Daoy (cell line): Measurements from ENCODE around the genes HHLA2, RETNLB, TRAT1, C3orf85 and TMPRSS7.

DNA sequence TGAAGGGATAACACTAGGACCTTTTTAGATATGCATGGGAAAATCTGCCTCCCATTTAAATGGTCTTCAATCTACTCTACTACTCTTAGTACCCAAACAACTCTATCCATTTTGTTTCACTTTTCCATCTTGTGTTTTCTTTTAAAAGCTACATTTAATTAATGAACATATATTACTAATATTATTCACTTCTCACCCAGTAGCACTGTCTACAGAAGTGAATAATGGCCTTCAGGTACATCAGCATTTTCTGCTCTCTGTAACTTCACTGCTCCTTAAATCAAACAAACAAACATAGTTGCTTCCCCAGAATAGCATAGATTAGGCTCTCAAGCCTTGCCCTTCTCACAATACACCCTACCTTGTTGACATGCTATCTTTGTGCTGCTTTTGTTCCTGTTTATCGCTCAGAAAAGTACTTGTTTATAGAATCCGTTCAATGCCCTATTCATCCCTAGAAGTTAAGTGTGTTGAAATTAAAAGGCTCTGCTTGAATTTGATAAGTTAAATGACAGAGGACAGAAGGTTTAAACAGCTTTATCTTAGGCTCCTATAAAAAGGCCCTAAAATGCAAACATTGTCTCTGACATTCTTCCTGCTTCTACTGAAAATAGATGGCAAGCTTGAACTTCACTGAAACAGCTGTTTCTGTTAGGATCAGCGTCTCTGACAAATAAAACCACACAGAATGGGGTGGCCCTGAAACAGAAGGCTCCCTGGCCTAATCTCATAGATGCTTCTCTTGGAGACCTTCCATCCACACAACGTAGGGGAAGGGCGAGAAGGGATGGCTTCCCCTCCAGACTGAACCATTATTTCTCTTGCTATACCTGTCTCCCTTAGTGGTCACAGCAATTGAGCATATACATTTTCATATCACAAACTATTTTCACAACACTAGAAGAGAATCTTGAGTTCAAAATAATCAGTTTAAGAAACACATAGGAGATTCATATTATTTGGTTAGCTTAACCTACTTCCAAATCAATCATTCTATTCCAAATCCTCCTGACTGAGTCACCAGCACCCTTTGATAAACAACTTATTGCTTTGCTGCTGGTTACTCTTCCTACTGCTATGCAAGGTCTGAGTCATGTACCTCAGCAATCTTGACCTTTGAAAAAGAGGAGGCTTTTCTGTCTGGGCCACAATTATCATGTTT, 45.8 kb downstream of the CBLB start:
- RAMPAGE, long total RNA: no peak

GRCh38 chr3:106317272-106317643, 448.4 kb upstream of the CBLB start:
- RAMPAGE, long total RNA: no peak

DNA sequence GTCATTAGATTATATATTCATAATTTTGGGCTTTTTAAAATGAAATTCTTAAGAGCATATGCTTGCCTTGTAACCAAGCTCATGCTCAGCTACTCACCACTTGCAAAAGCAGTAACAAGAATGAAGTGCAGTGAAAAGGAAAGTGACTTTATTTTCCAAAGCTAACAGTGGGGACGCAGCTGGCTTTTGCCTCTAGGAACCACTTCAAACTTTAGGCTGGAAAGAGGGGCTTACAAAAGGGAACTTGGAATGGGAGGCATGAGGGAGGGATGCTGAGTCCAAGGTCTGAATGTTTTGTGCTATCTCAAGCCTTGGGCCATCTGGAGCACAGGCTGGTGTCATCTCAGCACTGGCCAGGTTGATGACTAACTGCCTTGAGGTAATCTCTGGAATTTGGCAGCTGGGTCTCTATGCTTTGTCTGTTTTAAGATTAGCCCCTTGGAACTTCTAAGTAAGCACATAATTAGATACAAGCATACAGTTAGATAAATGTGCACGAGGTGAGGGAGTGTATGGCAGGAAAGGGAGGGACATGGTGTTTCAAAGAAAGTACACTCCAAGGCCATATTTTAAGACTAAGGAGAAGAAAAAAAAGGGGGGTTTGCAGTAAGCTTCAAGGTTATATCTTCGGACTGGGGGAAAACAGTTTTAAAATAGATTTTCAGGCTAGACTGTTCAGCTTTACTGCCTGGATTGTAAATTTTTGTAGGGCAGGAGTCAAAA, 252.4 kb upstream of the CCDC54 start:
- RAMPAGE, long total RNA: no peak

DNA sequence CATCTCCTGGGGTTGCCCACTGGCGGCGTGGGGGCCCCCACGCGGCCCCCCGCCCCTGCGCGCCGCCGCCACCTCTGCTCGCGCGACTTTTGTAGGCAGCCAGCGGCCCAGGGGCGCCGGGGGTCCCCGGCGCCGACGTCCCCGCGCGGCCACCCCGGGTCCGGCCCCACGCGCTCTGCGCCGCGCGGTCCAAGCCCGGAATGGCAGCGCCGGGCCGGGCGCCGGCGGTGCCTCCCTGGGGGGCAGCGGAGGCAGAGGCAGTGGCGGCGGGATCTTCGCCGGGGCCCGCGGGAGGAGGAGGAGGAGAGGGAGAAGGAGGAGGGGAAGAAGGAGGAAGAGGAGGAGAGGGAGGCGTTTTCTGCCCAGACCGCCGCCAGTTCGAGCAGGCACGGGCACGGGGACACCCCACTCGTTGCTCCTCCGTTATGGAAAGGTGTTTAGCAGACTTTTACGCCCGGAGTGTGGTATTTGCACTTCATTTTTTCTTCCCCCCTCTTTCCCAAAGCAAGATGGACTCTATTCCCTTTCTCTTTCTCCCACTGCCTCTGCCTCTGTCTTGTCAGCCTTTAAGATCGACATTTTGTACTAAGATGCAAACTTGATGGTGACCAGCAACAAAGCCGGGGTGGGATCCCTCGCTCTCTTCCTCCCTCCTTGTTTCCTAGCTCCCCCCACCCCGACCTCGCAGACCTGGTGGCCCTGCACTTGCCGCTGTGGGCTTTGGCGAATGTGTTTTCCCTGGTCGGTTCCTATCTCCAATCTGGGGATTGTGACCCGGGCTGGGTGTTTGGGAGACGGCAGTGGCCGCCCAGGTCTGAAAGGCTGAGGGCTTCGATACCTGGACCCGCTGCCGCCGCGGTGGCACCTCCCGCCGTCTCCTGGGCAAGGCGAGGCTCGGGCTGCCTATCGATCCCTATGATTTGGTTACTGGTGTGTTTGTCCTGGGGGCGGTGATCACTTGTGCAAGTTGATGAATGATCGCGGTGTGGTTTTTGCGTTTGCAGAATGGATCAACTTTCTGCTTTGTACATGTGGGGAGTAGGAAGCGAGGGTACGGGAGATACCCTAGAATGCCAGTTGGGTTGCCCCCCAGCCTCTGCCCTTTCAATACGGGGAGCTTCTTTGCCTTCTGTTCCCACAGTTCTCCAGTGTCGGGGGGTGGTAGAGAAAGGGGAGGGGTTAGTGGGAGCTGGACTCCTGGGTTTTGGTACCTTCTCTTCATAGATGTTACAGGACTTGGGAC, 2.7 kb downstream of the BBX start:
- RAMPAGE, long total RNA: no peak

DNA sequence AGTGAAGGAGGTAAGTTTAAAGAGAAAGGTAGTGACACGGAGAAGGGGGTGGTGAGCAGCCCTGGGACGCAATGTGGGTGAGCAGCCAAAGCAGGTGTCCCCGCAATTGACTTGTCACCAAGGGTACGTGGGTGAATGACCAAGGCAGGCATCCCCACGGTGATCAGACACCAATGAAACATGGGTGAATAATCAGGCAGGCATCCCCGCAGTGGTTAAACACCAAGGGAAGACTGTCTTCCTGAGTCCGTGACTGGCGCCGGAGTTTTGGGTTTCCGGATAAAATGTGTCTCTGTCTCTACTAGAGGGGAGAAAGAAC, 48.4 kb downstream of the BBX start:
- RAMPAGE, long total RNA: no peak

DNA sequence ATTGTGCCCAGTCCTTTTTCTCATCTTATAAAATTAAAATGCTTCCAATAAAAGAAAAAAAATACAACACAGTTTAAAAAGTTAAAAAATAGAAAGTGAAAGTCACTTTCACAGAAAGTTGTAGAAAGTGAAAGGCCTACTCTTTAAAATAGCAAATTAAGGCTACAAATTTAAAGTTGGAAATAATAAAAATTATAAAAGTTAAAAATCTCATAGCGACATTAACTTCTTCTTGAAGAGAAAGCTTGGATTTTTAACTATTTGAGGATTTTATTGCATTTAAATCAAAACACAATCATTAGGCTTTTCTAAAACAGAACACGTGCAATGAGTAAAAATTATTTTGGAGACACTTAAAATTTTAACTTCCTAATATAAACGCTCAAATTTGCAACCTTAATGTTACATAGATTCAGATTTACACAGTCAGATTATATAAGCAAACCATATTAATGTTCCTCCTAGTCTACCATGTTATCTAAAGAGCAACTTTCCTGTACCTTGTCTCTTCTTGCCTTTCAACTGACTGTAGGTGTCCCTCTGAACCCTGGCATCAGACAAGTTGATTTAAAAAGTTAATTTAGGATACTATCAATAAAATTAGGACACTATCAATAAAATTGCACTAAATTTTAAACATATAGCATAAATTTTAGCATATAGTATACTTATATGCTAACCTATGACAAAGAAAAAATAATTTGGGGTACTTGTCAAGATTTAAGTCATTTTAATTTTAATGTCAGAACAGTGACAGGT, 35.6 kb downstream of the CD47 start:
- RAMPAGE, long total RNA: no peak

- RAMPAGE, long total RNA: no peak
Observed at GRCh38 chr3:108055779-108056433, 34.9 kb downstream of the CD47 start.

GRCh38 chr3:108131648-108131986, 40.8 kb upstream of the CD47 start:
- RAMPAGE, long total RNA: no peak

GRCh38 chr3:108250817-108251402, 28.7 kb upstream of the IFT57 start:
- RAMPAGE, long total RNA: no peak

DNA sequence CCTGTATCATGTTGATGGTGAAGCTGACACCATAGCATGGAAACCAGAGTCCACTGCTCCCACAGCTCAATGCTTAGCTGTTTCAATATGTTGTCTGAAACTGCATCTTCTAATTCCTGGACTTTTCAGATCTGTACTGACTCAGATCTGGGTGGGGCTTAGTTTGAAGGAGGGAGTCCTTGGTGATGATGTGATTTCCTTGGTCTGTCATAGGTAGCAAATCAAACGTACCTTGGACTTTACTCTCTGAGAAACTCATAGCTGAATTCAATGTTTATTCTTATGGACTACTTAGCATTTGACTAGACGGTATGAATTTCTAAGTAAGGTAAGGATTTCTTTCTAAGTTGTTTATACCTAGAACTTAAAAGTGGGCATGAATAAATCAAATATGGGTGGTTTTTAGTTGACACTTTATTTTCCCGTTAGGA, at the start of gene HHLA2:
Gene HHLA2, plus strand, starts transcription at position 277 of the 431 bp plus-strand sequence.
- RAMPAGE, long total RNA: no peak

DNA sequence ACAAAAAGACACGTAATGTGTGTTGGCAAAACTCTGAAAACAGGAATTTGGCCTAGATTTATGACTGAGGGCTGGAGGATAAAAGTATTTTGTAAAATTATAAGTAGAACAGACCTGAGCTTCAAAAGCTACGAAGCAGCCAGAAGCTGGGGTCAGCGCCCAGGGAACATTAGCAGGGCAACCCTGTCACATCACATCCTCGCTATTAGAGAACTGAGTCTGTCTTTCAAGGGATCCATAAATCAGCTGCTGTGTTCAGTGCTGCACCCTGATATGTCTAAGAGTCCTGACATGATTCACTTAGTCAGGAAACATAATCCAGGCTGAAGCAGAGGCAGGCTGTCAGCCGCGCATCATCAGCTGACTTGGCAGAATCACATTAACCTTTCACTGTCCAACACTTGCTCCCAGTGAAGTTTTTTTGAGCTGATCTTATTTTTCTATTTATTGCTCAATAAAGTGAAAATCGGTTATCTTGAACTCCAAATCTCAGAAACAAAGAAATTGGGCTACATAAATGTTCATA, 23.5 kb downstream of the MYH15 start:
- RAMPAGE, long total RNA: no peak

GRCh38 chr3:108757267-108757596, at the start of gene RETNLB:
TSS of gene RETNLB (minus strand) at chr3:108757410.
- RAMPAGE, long total RNA: no peak

DNA sequence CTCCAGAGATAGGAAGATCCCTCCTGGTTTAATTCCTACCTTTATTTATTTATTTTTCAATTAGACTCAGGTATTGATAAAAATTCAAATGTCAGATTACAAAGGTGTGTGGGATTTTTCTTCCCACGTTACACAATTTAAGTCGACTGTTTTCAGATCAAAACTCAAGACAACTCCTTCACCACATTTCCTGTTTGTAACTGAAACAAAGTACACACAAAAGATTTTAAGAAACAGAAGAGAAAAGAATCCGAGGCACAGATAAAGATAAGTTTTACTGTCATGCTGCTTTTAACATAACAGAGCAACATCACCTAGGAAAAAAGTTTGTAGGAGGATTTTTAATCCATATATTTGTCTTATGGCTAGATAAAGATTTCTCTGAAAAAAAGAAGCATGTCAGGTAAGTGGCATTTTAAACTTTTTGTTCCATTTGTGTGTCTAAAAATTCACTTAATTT, at the start of gene TRAT1:
Gene TRAT1, plus strand, starts transcription at position 255 of the 460 bp plus-strand sequence.
- RAMPAGE, long total RNA: no peak

- RAMPAGE, long total RNA: no peak
Observed at GRCh38 chr3:109136328-109137178, at the start of gene C3orf85. TSS of gene C3orf85 (plus strand) at chr3:109136719.

DNA sequence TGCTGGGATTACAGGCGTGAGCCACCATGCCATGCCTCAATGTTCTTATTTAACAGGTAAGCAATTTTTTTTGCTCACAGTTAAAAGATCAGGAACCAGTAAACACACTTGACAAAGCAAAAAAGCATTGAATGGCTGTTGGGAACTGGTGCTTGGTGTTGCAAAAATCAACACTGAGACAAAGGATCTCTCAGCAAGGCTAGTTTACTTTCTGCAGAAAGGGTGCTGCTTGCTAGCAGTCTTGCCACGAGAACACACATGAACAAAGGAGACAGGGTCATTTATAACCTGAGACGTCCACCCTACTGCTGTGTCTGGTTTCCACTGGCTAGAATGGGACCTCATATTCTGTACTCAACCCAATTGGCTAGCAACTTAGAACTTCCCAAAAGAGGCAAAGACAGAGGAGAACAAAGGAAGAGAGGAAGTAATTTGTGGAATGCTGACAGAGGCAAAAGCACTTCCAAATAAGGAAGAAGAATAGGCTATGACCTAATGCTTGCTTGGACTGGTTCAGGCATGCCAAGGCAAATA, 107.2 kb upstream of the NECTIN3 start:
- RAMPAGE, long total RNA: no peak

DNA sequence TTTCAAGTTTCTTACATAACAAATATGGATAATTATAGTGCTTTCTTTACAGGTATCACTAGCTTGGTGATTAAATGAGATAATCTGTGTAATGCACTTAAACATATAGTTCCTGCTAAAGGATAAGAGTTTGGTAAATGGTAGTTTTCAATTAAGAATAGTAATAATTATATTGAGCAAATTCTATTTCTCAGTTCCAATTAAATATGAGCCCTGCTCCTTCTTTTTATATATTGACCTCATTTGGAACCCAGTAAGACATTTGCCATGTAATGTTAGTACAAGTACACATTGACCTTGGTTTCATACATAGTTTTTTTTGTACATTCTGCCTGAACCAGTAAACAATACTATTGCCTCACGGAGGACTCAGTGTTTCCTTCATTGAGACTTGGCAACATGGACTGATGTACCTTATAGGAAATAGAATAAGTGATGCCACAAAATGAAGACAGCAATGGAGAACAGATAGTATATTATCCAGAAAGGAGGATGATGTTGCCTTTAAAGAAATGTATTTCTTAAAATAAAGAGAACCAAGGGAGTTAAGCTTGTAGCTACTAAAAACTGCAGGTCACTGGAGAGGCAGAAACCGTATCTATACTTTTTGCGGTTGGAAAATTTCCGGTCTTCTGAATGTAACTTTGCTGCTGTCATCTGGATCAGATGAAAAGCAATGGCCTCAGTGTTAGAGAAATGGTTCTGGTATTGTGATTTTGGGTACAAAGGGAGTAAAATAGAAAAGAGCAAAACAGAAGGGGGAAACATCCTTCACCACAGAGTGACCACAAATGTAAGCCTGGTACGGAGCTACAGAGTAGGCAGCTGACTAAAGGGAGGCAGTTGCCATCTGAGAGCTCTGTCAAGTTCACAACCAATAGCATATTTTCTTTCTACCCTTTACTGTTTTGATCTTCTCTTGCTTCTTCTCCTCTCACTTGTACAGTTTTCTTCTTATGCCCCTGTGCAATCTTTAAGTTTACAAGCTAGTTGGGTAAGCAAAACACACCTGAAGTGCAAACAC, 5.4 kb downstream of the CD96 start:
- RAMPAGE, long total RNA: no peak

GRCh38 chr3:111739187-111740041, 64.9 kb downstream of the PLCXD2 start:
- RAMPAGE, long total RNA: no peak

DNA sequence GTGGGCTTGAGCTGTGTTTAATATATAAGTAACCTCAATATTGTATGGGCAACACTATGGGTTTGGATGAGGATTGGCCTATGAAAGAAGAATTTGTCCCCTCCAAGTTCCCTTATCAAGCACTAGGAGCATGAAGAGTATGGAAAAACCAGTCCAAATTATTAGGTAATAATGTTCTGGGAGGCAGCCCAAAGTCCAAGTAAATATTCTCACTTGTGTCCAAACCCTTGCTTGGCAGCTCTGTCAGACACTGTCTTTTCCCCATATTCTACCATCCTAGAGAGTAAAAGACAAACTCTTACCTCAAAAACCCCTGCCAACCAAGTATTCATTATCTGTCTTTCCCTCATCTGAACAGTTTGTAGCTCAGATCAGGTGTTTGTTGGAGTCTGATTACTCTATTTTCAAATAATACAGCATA, 89.9 kb upstream of the PHLDB2 start:
- RAMPAGE, long total RNA: no peak

GRCh38 chr3:112034292-112034920, at the start of gene TMPRSS7:
TSS of gene TMPRSS7 (plus strand) at chr3:112034736.
- RAMPAGE, long total RNA: no peak

DNA sequence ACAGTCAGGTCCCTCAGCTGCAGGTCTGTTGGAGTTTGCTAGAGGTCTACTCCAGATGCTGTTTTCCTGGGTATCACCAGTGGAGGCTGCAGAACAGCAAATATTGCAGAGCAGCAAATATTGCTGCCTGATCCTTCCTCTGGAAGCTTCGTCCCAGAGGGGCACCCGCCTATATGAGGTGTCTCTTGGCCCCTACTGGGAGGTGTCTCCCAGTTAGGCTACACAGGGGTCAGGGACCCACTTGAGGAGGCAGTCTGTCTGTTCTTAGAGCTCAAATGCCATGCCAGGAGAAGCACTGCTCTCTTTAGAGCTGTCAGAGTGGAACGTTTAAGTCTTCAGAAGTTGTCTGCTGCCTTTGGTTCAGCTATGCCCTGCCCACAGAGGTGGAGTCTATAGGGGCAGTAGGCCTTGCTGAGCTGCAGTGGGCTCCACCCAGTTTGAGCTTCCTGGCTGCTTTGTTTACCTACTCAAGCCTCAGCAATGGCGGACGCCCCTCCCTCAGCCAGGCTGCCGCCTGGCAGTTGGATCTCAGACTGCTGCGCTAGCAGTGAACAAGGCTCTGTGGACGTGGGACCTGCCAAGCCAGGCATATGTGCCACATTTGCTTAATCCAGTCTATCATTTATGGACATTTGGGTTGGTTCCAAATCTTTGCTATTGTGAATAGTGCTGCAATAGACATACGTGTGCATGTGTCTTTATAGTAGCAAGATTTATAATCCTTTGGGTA, 13.8 kb upstream of the C3orf52 start:
- RAMPAGE, long total RNA: no peak